Astrocyte (in vitro differentiated cells and primary cell): Measurements from ENCODE around the genes PLIN2 and RPS6.

DNA sequence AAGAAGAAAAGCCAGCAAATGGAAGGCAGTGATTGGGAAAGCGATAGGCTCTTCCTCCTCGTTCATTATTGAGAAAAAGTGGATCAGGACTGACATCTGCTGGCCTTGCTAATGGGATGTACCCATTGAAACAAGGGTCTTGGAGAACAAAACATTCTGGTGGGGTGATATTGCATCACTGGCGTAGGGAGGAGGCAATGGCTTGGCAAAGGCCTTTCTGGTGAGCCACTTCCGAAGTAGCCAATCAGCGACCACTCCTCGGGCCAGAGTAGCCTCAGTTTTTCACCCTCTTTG, 86.7 kb upstream of the NFIB start:
- PRO-cap, result no peak
- RRBS, 2 experiments, result no CpG with 5 or more reads among the region's 6 CpGs

DNA sequence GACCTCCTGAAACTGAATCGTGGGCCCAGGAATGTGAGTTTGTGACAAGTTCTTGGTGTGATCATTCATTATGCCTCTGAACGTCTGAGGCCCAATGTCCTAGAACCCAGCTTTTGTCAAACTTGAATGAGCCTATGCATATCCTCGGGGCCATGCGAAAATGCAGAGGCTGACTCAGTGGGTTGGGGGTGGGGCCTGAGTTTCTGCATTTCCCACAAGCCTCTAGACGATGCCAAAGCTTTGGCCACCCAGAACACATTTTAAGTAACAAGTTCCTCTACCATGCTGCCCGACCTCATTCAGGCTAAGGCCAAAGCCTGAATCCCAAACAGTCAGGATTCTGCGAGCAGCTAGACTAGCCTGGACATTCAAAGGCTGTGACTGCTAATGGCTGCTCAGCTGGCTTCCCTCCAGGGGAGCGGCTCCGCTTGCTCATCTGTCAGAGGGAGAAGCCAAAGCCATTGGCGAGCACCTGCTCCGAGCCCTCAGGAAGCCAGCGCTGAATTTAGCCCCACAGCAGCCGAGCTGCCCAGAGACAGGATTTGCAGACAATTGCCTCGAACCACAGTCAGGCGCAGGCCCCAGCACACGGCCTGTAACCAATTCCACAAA, 177.6 kb downstream of the ZDHHC21 start:
- PRO-cap, result no peak
- RRBS, 2 experiments, result no CpG with 5 or more reads among the region's 16 CpGs

DNA sequence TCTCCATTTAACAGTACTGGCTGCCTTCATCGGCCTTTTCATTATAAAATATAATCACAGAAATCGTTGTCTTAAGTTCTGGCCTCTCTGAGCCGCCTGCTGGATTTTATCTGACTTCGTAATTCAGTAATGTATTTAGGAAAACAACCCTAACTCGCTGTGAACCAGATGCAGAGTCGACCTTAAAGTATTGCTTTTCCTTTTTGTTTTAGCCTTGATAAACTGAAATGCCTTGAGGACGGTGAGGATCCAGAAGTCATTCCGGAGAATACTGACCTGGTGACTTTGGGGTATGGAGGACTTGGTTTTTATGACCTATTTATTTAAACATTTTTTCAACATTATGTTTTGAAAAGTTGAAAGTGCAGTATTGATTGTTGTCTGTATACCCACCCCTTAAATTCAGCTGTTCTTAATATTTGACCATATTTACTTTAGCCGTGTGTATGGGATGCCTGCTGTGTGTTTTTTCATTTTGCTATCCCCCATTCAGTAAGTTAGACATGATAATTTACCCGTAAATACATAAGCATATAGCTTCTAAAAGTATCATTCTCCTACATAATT, 1.1 kb downstream of the SNAPC3 start:
- PRO-cap, result no peak
- RRBS, 2 experiments, result no CpG with 5 or more reads among the region's 10 CpGs

DNA sequence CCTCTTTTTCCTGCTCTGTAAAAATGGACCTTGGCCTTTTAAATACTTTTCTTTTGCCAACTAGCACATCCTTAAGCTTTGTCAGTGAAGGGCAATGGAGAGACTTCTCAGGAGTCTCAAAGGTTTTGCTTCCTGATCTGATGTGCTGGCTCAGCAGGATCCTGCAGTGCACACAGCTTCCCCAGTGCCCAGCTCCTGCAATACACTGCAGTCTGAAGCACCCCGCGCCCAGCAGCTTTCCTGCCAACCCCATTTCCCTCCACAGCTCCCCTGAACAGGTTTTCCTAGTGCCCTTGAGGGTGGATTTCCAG, 8.2 kb downstream of the SNAPC3 start:
- PRO-cap, result no peak
- RRBS, 2 experiments, result no CpG with 5 or more reads among the region's 2 CpGs

DNA sequence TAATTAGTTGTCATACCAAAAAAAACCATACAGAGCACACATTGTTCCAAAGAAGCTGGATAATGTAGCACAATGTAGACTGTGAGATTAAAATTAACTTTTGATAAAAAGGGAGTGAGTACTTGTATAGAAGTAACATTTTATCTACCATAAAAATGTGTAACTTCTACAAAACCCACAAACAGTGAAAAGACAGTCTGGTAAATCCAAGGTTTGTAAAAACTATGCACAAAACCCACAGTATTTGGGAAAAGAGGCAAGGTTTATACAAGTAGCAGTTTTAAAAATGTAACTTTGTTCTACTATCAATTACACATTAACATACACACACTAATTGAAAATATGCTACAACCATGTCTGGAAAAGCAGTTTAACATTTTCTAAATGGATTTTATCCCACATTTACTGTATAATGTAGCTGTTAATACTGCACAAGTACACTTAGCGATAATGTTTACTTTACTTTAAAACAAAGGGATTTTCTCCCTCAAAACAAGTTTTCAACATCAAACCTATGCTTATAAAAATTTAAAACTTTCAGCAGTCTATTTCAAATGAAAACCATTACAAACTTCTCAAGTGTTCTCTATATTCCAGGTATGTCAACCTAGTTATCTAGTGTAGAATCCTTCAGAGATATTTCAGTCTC, 42.4 kb downstream of the SNAPC3 start:
- PRO-cap, result no peak
- RRBS, 2 experiments, result no CpG with 5 or more reads among the region's 1 CpG

- PRO-cap, result no peak
- RRBS, 2 experiments, result no CpG with 5 or more reads among the region's 4 CpGs
These were observed 297.2 kb downstream of the CCDC171 start for GRCh38 chr9:15850084-15850413.

GRCh38 chr9:16282453-16282836, 588.0 kb downstream of the BNC2 start:
- PRO-cap, result no peak
- RRBS, 2 experiments, result no CpG with 5 or more reads among the region's 3 CpGs

GRCh38 chr9:16321101-16322126, 549.1 kb downstream of the BNC2 start:
- PRO-cap, result no peak
- RRBS, 2 experiments, result no CpG with 5 or more reads among the region's 10 CpGs

DNA sequence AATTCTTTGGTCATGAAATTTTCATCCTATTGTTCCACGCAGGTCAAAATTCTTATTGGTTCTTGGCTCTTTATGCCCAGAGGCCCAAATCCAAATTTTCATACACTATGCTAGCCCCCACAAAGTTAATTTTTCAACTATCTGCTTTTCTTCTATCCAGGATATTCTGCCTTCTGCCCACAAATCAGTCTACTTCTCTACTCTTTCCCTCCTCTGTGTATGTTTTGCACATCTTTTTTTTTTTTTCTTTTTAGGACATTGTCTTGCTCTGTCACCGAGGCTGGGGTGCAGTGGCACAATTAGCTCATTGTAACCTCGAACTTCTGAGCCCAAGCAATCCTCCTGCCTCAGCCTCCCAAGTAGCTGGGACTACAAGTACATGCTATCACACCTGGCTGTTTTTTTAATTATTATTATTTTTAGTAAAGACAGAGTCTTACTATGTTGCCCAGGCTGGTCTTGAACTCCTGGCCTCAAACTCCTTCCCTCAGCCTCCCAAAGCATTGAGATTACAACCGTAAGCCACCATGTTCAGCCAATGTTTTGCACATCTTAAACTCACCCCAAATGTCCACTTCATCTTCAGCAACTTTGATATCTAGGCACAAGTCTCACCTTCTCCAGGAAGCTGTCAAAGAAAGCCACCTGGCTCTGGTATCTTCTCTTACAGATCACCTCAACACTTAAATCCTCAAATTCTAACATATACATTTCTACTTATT, 361.7 kb downstream of the BNC2 start:
- PRO-cap, result unidirectional peak, minus-strand start at position 406 of the sequence
- RRBS, 2 experiments, result no CpG with 5 or more reads among the region's 4 CpGs

GRCh38 chr9:16571235-16571654, 299.2 kb downstream of the BNC2 start:
- PRO-cap, result no peak
- RRBS, 2 experiments, result no CpG with 5 or more reads among the region's 5 CpGs

- PRO-cap, result no peak
- RRBS, 2 experiments, result no CpG with 5 or more reads among the region's 18 CpGs
These were observed 165.5 kb downstream of the BNC2 start for GRCh38 chr9:16704651-16705736.

GRCh38 chr9:18178234-18178732, 295.7 kb upstream of the ADAMTSL1 start:
- PRO-cap, result no peak
- RRBS, 2 experiments, result no CpG with 5 or more reads among the region's 17 CpGs

DNA sequence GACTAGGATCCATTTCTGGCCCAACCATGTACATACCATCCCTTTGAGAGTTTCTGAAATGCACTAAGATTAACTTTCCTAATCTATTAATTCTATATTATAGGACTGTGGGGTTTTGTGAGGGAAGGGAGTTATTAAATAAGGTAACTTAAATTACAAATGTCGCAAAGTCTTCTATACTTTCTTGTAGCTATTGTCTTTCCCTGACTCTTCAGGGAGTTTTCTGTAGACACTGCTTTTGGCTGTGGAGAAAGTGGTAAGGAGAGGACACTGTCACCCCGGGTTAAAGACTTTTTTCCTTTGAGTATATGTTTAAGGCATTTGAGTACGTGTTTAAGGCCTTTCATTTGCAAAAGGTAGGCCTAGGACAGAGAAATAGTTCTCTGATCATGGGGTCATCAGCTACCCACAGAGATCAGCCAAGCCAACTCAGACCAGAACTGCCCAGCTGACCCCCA, 90.9 kb upstream of the ADAMTSL1 start:
- PRO-cap, result no peak
- RRBS, 2 experiments, result no CpG with 5 or more reads among the region's 3 CpGs

- PRO-cap, result no peak
- RRBS, 2 experiments, result under 1 to 3% methylated on average over 7 to 9 of the region's 36 CpGs
These were observed 566 bp downstream of the HAUS6 start for GRCh38 chr9:19101877-19102798.

GRCh38 chr9:19127343-19127896, at the start of gene PLIN2:
Gene PLIN2 (minus strand): TSS chr9:19127492.
- PRO-cap, result bidirectional peak, plus-strand start at chr9:19127799, minus-strand start at chr9:19127490
- RRBS, 2 experiments, result 1 to 2% methylated on average over 20 to 31 of the region's 56 CpGs

DNA sequence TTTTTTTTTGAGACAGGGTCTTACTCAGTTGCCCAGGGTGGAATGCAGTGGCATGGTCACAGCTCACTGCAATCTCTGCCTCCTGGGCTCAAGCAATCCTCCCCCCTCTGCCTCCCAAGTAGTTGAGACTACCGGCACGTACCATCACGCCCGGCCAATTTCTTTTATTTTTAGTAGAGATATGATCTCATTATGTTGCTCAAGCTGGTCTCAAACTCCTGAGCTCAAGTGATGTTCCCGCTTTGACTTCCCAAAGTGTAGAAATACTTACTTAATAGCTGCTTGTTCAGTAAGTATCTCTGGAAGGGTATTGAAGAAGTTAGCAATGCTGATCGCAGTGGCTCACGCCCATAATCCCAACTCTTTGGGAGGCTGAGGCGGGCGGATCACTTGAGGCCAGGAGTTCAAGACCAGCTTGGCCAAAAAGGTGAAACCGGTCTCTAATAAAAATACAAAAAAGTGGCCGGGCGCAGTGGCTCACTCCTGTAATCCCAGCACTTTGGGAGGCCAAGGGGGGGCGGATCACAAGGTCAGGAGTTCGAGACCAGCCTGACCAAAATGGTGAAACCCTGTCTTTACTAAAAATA, 35.7 kb upstream of the PLIN2 start:
- PRO-cap, result no peak
- RRBS, 2 experiments, result no CpG with 5 or more reads among the region's 14 CpGs

DNA sequence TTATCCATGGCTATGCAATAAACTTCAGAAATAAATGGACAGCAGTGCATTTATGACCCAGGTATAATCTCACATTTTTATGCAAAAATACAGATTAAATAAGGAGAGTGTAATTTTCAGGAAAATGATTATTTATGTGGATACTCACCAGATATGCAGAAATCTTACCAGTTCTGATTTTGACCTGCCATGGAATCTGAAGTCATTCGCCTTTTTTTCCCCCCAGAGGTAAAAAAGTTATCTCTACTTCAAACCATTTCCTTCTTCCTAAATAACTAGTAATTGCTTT, 1.1 kb upstream of the DENND4C start:
- PRO-cap, result no peak
- RRBS, 2 experiments, result no CpG with 5 or more reads among the region's 1 CpG

GRCh38 chr9:19230972-19231541, 564 bp downstream of the DENND4C start:
- PRO-cap, result unidirectional peak, plus-strand start at chr9:19231062
- RRBS, 2 experiments, result 2 to 3% methylated on average over 18 of the region's 42 CpGs

DNA sequence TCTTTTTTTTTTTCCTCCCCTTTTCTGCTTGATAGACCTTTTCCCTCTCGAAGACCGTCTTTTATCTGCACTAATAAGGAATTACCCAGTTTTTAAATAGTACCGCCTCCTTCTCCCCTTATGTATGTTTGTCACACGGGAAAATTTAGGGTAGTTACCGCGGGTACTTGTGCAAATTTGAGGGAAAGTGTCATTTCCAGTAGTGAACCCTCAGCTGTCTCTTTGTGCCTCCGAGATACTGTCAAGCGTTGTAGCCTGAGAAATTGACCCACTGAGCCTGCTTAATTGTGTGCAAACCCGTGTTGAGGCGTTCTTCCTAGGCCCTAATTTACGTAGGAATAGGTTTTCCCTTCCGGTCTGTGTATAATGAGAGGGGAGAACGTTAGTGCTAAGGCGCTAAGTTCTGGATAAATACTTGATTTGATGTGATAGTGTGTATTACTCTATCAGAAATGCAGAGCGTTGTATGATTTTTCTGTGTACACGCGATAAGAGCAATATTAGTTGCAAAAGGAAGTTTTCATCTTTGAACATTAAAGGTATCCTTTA, 1.1 kb downstream of the DENND4C start:
- PRO-cap, result no peak
- RRBS, 2 experiments, result no CpG with 5 or more reads among the region's 17 CpGs

- PRO-cap, result bidirectional peak, plus-strand start at chr9:19380349, minus-strand start at chr9:19380236
- RRBS, 2 experiments, result 1 to 3% methylated on average over 7 of the region's 57 CpGs
These were observed at the start of gene RPS6 for GRCh38 chr9:19379611-19380507. Gene RPS6 (minus strand): TSS chr9:19380236.